GM12892 (cell line): ENCODE results near the genes CCNC and CRYBG1.

DNA sequence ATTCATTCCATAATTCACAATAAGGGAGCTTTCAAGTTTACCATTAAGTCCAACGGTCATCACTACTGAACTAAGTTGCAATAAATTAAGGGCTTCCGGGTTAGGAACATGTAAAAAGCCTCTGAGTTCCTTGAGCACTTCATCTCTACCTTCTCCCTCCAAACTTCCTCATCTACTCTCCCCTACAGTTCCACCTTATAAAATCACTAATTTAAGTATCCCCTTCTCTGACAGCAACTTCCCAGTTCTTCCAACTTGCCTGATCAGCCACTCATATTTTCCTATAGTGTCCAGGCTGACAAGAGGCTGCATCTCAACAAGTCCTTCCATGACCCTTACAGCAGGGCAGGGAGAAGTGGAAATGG, 2.6 kb downstream of the USP45 start:
- RRBS: no CpG with 5 or more reads among the region's 2 CpGs

GRCh38 chr6:99567929-99569062, at the start of gene CCNC:
TSS of gene CCNC (minus strand) at chr6:99568660.
- RRBS: under 1% methylated on average over 15 of the region's 73 CpGs

DNA sequence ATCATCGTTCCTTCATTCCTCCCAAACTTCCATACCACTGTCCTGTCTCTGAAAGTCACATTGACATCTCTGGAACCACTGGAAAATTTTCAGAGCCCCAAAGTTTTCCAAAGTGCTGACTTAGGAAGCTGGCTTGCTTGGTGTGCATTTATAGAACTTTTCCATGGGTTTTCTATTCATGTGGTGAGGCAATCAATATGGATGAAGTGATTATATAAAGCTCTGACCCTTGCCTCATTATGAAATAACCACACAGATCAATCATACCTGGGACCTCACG, 22.8 kb upstream of the SIM1 start:
- RRBS: no CpG with 5 or more reads among the region's 2 CpGs

DNA sequence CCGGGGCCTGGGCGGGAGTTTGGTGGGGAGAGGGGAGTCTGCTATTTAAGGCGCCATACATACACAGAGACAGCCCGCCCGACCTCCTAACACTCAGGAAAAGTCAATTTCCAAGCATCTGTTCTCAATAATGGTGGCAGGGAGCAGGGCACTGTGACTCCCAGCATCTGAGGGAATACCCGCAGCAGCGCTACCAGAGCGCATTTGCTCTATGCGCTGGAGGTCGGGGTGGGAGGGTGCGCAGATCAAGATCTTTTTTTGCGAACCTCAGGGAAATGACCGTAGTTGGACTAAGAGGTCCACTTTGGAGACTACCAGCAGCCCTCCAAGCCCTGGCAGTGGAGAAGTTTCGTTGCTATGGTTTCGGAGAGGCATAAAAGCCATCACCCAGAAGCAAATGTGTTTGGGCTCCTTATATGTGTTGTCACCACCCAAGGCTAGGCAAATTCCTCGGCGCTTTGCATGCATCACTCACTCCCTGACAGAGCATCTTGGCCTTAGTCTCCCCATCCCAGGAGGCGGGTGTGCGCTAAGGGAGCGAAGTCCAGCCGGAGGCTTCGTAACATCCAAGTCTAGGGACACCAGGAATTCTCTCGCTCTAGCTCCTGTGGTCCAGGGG, 481 bp upstream of the GRIK2 start:
- RRBS: no CpG with 5 or more reads among the region's 23 CpGs

DNA sequence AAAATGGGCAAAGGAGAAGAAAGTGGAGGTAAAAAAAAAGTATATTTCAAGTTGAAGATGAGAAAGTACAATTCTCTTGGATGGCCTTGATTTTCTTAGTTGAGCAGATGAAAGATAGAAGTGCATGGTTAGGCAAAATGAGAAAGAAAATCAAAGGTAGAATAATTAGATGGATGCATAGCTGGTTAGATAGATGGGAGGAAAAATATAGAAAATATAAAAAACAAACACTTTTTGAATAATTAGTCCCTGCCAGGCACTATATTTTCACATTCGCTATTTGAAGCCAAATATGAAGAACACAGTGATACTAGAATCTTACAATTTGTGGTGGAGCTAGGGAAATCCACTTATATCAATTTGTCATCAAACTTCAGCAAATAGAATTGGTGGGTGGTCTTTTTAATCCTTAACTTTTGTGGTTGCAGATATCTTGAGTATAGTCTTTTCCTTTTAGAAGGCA, 588.3 kb downstream of the GRIK2 start:
- RRBS: no CpG with 5 or more reads among the region's 1 CpG

DNA sequence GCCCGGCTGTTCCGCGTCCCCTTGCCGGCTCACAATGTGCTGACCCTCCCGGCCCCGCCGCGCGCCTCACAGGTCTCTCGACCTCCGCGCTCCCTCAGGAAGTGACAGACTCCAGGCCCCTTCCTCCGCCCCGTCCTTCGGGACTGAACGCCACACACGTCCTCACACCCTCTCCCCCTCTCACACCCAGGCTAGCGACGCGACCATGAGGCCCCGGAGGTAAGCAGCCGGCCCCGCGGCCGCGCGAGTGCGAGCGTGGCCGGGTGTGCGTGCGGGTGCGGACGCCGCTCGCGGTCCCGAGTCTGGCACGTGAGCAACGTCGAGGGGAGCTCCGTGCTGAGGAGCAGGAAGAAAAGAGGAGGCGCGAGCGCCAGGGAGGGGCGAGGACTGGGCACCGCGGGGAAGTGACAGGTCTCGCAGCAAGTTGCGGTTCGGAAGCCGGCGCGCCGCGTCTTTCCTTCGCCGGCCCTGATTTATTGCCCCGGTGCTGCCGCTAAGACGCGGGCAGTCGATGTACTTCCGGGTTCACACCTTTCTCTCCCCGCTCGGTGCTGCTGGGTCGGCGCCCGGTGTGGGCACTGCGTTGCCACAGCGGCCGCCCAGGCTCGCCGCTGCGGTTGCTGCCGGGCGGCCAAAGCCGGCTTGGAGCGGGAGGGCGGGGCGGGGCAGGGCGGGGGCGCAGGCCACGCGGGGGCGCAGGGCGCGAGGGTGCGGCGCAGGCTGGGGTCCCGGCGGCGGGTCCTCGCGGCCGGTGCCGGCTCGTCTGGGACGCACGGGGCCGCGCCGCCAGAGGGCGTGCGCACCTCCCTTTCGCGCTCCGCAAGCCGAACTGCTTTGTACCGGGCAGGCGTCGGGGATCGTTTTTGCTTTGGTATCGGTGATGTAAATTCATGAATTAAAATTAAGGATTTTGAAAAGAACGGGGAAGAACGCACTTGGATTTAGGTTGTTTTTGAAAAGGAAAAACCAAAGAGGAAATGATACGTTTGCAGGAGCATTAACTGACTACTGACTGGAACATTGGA, 15.8 kb upstream of the LIN28B start:
- RRBS: 52% methylated on average over 18 of the region's 117 CpGs

- RRBS: no CpG with 5 or more reads among the region's 4 CpGs
These were observed 1.4 kb upstream of the LIN28B start for GRCh38 chr6:104955553-104955830.

DNA sequence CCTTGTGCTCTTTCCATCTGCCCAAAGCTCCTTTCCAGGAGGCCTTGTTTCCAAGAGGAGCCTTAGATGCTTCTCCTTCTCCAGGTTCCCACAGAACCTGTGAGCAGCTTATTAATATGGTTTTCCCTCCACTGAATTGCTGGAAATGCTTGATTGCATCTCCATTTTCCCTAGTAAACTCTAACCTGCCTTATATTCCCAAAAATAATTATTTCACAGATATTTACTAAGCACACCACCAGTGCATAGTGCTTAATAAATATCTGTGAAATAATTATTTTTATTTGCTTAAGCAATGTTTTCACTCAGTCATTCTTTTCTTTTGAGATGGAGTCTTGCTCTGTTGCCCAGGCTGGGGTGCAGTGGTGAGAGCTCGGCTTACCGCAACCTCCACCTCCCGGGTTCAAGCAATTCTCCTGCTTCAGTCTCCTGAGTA, 95.6 kb downstream of the PREP start:
- RRBS: no CpG with 5 or more reads among the region's 3 CpGs

- RRBS: no CpG with 5 or more reads among the region's 6 CpGs
These were observed 198.6 kb upstream of the PREP start for GRCh38 chr6:105601361-105602014.

GRCh38 chr6:105740849-105741588, 338.1 kb upstream of the PREP start:
- RRBS: no CpG with 5 or more reads among the region's 7 CpGs

DNA sequence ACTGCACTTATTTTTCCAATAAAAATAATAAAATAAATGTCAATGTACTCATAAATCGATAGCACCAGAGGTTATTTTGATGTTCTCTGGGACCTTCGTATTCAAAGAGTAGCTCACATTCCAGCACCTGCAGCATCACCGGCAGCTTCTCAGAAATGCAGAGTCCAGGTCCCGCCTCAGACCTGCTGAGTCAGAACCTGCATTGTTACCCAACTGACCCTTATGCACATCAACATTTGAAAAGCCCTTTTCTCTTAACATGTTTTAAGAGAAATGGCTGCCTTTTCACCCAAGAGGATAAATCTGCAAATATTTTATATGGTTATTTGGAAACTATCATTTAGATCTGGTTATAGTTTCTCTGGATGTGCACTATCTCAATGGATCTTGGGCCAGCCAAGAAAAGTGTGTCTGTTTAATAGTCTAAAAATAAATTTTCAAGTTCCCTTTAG, 216.2 kb upstream of the PRDM1 start:
- RRBS: no CpG with 5 or more reads among the region's 4 CpGs

- RRBS: no CpG with 5 or more reads among the region's 16 CpGs
These were observed 209.9 kb upstream of the PRDM1 start for GRCh38 chr6:105875989-105876883.

- RRBS: no CpG with 5 or more reads among the region's 10 CpGs
These were observed 186.1 kb upstream of the PRDM1 start for GRCh38 chr6:105899973-105900565.

DNA sequence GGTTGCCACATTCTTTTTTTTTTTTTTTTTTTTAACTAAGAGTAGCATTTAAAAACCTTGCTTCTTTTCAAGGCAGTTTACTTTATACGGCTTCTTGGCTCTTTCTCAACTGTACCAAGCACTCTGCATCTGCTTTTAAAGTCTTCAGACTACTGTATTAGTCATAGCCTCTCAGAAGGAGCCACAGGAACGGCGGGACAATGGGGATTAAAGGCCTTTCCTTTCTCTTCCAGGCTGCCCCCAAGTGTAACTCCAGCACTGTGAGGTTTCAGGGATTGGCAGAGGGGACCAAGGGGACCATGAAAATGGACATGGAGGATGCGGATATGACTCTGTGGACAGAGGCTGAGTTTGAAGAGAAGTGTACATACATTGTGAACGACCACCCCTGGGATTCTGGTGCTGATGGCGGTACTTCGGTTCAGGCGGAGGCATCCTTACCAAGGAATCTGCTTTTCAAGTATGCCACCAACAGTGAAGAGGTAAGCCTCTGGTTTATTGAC, 1.9 kb downstream of the PRDM1 start:
- RRBS: no CpG with 5 or more reads among the region's 8 CpGs

GRCh38 chr6:106102911-106104101, 17.2 kb downstream of the PRDM1 start:
- RRBS: no CpG with 5 or more reads among the region's 20 CpGs

- RRBS: 52% methylated on average over 2 of the region's 10 CpGs
These were observed 31.4 kb downstream of the PRDM1 start for GRCh38 chr6:106117350-106118052.

DNA sequence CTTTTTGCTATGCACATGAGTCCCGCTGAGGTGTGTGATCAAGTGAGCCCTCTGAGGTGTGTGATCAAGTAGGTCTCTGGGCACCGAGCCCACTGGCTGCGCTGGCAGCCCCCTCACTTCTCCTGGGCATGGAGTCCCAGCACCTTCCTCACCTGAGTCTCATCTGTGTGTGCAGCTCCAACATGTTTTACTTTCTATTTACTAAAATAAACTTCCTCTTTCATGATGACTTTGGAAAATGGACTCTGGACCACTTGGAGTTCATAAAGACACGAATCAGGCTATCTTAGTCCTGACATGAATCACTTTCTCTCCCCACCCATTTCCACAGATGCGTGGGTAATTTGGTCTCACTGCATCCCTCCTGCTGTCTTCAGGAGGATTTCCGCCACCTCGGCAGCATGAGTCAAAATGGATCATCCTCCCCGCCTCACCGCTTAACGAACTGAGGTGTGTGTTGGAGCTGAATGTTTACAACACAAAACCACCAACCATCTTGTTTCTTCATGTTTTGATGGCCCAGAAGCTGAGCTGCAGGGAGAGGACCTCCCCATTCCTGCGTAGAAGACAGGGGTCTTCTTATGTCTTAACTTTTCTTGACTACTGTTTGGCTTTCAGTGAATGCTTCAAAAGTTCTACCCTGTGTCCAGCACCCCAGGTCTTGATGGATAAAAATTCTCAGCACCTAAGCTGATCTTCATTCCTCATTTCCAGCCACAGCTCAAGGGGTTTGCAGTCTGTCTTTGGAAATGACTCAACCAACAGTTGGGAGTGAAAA, 40.0 kb downstream of the PRDM1 start:
- RRBS: no CpG with 5 or more reads among the region's 11 CpGs

- RRBS: no CpG with 5 or more reads among the region's 2 CpGs
These were observed 98.5 kb downstream of the PRDM1 start for GRCh38 chr6:106184683-106184996.

GRCh38 chr6:106360332-106361548, at the start of gene CRYBG1:
TSS of gene CRYBG1 (plus strand) at chr6:106360717.
- RRBS: 2% methylated on average over 25 of the region's 101 CpGs

DNA sequence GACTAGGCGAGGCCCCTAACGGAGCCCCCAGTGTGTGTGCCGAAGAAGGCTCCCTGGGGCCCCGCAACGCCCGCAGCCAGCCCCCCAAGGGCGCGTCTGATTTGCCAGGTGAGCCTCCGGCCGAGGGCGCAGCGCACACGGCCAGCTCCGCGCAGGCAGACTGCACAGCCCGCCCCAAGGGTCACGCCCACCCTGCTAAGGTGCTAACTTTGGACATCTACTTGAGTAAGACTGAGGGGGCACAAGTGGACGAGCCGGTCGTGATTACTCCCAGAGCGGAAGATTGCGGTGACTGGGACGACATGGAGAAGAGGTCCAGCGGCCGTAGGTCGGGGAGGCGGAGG, 117.3 kb downstream of the RTN4IP1 start:
- RRBS: 0% methylated on average over 3 of the region's 27 CpGs